ENCODE results near the gene CCER1.

- PRO-cap = no peak
Measured at GRCh38 chr12:90955103-90955453, at the start of gene CCER1. CCER1 (minus strand) TSS chr12:90955176.

DNA sequence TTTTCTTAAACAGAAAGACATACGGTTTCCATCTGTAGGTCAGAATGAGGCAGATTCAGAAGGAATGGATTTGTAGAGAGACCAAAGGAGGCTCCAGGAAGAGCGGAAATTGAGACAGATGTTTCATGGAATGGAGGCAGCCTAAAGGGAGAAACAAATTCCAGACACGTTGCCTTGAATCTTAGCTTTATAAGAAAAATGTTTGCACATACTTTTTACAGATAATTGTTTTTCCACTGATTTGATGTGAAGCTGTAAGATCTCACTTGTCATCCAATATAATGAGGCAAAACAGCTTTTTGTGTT lies 24.8 kb downstream of the EPYC start:
- PRO-cap = no peak

GRCh38 chr12:91180447-91180959 lies 2.1 kb downstream of the DCN start:
- PRO-cap = no peak

GRCh38 chr12:91216733-91217384 lies 34.2 kb upstream of the DCN start:
- PRO-cap = no peak

- PRO-cap = no peak
Measured at GRCh38 chr12:91241595-91242017, 59.0 kb upstream of the DCN start.

DNA sequence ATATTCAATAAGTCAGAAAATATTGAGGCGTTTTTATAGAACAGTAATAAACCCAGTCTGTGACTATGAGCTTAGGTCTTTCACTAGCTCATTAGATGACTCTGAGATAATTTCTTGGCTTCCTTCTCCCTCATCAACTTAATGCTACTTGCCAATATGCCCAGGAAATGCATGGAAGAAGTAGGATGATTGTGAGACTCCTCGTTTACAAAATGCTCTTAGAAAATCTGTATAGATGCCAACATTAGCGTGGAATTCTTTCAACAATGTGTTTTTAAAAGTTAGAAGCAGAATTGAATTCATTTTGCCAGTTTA lies 424.7 kb downstream of the BTG1 start:
- PRO-cap = no peak

- PRO-cap = no peak
Measured at GRCh38 chr12:91871669-91872360, 273.8 kb downstream of the BTG1 start.

DNA sequence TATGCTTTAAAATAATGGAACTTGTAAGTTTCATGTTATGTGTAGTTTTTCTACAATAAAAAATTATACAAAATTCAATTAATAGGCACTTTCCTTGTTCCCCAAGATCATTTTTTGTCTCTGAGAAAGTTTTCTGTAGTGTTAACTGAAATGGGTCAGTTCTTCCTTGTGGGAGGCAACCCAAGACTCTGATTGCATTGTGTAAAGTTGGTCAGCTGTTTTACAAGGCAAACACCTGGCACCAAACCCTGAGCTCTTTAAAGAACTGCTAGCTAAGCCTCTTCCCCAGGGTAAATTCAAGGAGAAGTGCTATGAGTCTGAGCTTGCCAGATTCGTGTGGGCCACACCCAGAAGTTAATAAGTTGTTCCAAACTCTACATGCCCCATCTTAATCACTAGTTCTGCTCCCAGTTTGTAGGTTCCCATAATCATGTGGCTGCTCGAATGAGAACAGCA lies 214.6 kb downstream of the BTG1 start:
- PRO-cap = no peak

- PRO-cap = no peak
Measured at GRCh38 chr12:92124960-92125330, 20.7 kb downstream of the BTG1 start.

GRCh38 chr12:92136063-92136357 lies 9.6 kb downstream of the BTG1 start:
- PRO-cap = no peak

GRCh38 chr12:92146928-92147476 lies 1.4 kb upstream of the BTG1 start:
- PRO-cap = no peak

DNA sequence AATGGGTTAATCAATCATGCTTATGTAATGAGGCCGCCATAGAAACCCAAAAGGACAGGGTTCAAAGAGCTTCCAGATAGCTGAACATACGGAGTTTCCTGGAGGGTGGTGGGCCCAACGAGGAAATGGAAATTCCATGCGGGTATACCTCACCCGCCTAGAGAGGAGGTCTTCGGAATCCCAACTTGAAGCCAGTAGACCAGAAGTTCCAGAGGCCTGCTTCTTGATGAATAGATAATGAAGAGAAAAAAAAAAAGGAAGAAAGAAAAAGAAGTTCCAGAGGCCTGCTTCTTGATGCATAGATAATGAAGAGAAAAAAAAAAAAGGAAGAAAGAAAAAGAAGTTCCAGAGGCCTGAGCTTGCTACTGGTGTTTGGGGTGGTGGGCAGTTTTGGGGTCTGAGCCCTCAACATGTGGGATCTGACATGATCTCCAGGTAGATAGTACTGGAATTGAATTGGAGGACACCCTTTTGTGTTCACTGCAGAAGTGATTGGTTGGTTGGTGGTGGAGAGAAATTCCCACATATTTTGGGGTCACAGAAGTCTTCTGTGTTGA lies 11.3 kb upstream of the BTG1 start:
- PRO-cap = no peak

DNA sequence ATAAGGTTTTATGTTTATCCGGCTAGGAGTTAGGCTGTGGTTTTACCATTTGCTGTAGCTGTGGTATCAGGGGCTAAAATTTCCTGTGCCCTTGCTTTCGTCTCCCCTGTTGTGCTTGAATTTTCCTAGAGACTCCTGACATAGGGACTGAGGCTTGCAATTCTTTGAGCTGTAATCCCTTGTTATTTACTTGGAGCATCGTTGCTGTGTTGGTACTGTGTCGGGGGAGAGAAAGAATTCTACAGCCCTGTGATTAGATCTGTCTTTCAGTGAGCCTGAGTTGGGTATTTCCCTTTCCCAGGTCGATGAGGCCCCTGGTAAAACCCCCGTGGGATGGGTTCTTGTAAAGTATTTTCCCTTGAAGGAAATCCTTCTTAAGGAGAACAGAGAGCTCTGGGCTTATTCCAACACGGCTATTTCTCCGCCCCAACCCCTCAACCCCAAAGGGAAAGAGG lies 253.3 kb upstream of the BTG1 start:
- PRO-cap = no peak

- PRO-cap = no peak
Measured at GRCh38 chr12:92973401-92974094, 44.5 kb upstream of the EEA1 start.

DNA sequence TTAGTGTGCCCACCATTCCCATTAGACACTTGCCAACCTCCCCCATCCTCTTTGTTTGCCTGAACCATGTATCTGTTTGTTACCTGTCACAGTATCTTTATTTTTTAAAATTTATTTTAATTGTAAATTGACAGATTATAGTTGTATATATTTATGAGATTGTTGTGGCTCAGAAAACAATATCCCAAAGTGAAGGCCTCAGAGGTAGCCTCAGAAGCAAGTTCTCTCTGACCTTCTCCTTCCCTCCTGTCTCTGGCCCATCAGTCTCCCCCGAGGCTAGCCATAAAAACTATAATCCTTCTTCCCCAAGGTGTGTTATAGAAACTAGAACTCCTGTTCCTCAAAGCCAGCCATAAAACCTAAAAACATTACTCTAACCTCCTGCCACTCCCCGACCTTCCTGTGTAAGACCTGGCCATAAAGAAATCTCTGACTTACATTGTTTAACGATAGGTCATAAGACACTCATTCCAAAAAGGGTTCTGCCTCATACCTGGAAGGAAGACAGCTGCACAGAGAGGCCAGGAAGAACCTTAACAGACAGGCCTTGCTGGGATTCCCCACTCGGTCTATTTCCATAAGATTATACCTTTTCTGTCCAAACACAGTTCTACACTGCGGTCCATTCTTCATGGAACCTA lies 70.8 kb upstream of the EEA1 start:
- PRO-cap = no peak

- PRO-cap = no peak
Measured at GRCh38 chr12:93130295-93130801, 201.3 kb upstream of the EEA1 start.

DNA sequence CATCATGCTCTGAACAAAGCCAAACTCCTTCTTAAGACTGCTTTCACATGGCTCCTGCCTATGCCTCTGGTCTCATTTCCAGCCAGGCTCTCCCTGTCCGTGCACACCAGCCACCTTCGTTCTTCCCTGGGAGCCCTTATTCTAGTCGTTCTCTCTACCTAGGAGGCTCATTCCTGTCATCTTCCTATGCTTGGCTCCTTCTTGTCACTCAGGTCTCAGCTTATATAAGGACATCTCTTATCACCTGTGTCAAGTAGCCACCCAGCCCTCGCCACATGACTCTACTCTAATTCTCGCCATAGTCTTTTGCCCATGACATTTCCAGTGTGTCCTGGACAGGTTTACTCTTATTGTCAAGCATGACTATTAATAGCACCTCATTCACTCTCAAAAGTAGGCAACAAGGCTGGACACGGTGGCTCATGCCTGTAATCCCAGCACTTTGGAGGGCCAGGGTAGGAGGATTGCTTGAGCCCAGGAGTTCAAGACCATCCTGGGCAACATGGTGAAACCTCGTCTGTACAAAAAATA lies 175.8 kb upstream of the NUDT4 start:
- PRO-cap = no peak

- PRO-cap = no peak
Measured at GRCh38 chr12:93375508-93375838, 2.3 kb upstream of the NUDT4 start.

GRCh38 chr12:93378150-93378281 lies 291 bp downstream of the NUDT4 start:
- PRO-cap = no peak

DNA sequence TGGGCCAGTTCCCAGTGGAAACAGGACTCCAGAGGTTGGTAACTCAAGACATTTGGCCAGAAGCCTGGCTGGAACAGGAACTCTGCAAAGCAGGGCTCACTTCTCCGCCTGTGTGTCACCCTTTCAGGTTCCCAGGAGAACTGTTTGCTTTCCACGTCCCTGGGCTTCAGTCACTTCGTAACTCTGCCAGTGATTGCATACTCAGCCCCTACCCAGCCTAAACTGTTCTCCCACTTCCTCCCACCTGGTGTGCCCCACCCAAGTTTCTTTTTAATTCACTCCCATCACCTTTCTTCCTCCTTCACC lies 7.1 kb upstream of the UBE2N start:
- PRO-cap = no peak

Data from natural killer cell (primary cell).